ENCODE data around the gene MACF1.

- RRBS: no CpG with 5 or more reads among the region's 7 CpGs
Observed at GRCh38 chr1:39103634-39104331, 77.6 kb downstream of the NDUFS5 start.

DNA sequence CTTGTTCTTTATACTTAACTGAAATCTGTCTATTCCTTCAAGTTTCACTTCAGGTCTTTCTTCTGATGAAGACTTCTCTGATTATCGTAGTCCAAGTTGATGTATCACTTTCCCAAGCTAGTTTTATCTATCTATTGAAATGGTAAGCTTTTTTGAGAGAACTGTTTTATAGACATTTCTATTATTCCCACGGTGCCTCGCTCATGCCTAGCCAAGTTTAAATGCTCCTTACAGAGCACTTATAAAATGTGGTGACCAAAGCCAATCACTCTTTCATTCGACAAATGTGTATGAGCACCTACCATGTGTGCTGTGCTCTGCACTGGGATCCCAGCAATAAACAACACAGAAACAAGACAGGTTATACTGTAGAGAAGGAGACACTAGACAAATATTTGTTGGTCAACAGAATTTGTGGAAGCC, 34.4 kb upstream of the MACF1 start:
- RRBS: no CpG with 5 or more reads among the region's 4 CpGs

DNA sequence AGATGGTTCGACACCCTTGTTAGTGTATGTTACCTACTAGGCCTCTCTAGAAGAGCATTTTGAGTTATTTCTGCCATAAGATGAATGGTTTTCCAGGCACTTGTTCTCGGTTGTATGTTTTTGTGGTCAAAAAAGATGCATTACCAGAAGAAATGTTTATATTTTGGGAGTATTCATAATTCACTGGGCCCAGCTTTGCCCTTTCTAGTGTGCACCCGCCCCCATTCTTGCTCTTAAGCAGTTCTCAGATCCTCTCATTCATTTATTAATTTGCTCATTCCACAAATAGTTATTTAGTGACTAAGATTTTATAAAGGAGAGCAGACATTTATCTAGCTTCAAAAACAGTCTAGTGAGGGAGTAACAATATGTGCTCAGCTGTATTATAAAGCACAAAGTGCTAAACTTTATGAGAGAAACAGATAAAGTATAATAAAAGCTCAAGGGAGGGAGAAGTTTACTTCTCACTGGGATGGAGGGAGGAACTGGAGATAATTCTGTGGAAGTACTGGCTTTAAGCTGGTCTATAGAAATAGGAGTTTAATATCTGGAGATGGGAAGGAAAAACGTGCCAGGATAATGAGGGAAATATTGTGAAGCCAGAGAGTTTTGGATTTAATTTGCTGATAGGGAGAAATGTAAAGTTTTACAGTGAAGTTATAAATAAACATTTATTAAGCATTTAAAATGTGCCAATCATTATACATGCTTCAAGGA, 9.2 kb upstream of the MACF1 start:
- RRBS: no CpG with 5 or more reads among the region's 4 CpGs

- RRBS: no CpG with 5 or more reads among the region's 10 CpGs
Observed at GRCh38 chr1:39204294-39205055, at the start of gene MACF1. MACF1 (plus strand) TSS chr1:39204695.

DNA sequence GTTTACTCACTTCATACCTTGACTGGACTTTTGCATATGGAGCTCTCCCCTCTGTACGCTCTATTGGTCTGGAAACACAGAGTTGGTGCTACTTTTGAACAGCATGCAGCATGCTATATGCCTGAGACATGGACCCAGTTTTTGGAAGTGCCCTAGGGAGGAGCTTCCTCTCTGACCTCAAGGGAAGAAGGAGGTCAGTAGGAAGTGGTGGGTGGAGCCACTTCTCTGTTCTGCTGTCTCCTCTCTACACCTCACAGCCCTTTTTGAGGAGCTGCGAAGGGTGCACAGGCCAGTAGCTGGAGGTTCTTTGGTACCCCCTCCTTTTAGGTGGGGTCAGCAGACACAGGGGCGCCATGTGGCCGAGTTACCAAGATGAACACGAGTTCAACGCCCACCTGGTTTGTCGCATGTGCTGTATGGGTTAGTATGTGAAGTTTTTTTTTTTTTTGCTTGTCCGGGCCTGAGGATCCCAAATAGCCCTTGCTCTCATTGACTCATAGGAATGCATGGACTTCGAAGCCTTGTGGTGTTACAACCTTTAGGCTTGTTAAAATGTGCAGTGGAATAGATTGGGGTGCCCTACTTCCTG, 10.6 kb downstream of the MACF1 start:
- RRBS: no CpG with 5 or more reads among the region's 9 CpGs

- RRBS: no CpG with 5 or more reads among the region's 18 CpGs
Observed at GRCh38 chr1:39562918-39563955, 13.4 kb downstream of the PABPC4 start.

- RRBS: no CpG with 5 or more reads among the region's 6 CpGs
Observed at GRCh38 chr1:39564873-39565354, 11.7 kb downstream of the PABPC4 start.

GRCh38 chr1:39566288-39567261, 10.0 kb downstream of the PABPC4 start:
- RRBS: no CpG with 5 or more reads among the region's 6 CpGs

- RRBS: 46% methylated on average over 10 of the region's 51 CpGs
Observed at GRCh38 chr1:39609465-39610458, 29.7 kb downstream of the HEYL start.

GRCh38 chr1:39683676-39684447, 7.4 kb downstream of the HPCAL4 start:
- RRBS: 37% methylated on average over 10 of the region's 69 CpGs

DNA sequence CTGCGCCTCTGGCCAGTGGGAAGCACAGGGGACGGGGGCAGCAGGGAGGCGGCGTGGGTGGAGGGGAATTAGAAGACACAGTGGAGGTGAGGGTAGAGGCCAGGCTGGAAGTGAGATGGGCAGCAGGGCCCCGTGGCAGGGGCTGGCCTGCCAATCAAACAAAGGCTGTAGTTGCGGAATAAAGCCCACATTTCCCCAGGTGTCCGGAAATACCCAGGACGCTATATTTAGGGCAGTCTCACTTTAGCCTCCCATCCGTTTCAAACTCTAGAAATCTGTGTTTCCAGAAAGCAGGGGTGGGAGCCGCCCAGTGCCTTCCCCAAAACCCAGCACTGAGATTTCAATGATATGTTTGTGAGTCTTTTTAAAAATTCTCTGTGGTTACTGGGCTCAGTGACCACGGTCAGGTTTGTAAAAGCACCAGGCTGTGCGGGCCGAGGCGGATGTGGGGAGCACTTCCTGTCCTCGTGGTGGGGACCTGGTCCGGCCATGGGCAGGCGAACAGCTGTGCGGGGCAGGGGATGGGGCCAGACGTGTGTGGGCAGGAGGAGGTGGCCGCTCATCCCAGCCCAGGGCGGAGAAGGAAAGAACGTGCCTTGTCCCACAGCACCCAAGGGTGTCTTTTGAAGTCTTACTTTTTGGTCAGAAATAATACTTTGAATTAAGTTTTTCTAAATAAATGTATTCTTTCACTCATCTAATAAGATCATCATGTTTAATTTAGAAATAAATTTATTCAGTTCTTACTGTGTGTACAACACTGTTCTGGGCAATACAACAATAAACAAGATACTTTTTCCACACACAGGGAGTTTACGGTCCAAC, 5.1 kb upstream of the OXCT2 start:
- RRBS: no CpG with 5 or more reads among the region's 23 CpGs

- RRBS: no CpG with 5 or more reads among the region's 6 CpGs
Observed at GRCh38 chr1:39957157-39957975, 2.4 kb downstream of the MFSD2A start.

DNA sequence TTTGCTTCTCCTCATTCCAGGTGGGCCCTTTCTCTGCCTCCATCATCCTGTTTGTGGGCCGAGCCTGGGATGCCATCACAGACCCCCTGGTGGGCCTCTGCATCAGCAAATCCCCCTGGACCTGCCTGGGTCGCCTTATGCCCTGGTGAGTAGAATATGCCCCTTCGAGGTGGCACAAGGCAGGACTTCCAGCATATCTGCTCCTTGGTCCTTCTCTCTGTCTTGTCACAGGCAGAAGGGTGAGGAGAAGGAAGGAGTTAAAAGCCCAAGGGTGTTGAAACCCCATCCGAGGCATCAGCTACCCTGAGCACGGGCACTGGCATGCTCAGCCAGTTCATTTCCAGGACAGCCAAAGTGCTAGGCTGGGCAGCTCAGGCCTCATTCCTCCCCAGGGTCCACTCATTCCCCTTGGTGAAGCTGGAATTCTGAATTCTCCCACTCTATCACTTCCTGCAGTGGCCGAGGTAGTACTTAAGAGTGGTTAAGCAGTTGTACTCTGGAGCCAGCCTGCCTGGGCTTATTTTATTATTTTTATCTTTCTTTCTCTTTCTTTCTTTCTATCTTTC, 3.8 kb downstream of the MFSD2A start:
- RRBS: no CpG with 5 or more reads among the region's 6 CpGs

GRCh38 chr1:39961114-39961380, 6.1 kb downstream of the MFSD2A start:
- RRBS: no CpG with 5 or more reads among the region's 4 CpGs

GRCh38 chr1:39980587-39981222, 25.8 kb downstream of the MFSD2A start:
- RRBS: no CpG with 5 or more reads among the region's 4 CpGs

GRCh38 chr1:40042254-40042889, 1.8 kb downstream of the CAP1 start:
- RRBS: 84% methylated on average over 2 of the region's 4 CpGs

DNA sequence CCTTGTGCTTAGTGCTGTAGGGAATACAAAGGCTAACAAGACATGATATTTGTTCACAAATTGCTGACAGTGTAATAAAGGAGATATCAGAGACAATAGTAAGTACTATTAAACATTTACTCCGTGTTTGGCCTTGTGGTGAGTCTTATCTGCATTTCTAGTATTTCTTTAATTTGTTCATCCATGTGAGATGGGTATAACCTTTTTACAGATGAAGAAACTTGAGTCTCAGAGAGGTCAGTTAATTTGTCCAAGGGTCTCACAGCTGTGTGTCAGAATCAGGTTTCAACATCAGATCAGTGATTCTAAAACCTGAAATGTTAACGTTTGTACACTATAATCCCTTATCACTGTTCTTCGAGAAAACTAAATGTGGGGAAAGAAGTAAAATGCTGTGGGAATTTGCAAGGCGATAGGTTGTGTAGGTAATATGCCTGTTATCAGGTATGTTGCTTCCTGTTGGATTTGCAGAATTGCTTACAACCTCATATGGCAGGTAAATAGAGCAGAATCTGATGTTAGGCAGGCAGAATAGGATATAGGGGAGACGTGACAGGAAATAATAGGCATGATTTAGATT, 38.2 kb downstream of the RLF start:
- RRBS: no CpG with 5 or more reads among the region's 5 CpGs

- RRBS: no CpG with 5 or more reads among the region's 3 CpGs
Observed at GRCh38 chr1:40210160-40211149, 37.3 kb upstream of the TMCO2 start.

- RRBS: no CpG with 5 or more reads among the region's 4 CpGs
Observed at GRCh38 chr1:40237913-40238687, 9.6 kb upstream of the TMCO2 start.

GRCh38 chr1:40421801-40422288, 28.4 kb upstream of the ZFP69B start:
- RRBS: no CpG with 5 or more reads among the region's 4 CpGs

All from islet of Langerhans (tissue), 1 donor.